ENCODE results near the gene ZNF410.

DNA sequence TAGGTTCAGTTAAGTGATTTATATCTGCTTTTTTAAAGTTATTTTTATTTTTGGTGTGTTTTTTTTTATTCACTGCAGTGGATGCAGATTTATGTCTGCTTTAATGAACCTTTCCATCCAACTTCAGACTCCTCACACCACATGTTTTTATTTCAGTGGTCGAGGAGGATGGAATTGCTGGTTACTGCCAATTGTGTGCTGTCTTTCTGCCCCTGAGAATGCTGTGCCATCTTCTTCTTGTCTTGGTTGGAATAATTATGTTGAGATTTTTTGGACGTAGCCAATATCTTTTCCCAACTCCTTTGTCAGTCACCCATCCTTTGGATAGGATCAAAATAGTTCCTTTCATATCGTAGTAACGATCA, 24.0 kb upstream of the PSEN1 start:
- PRO-cap = no peak

DNA sequence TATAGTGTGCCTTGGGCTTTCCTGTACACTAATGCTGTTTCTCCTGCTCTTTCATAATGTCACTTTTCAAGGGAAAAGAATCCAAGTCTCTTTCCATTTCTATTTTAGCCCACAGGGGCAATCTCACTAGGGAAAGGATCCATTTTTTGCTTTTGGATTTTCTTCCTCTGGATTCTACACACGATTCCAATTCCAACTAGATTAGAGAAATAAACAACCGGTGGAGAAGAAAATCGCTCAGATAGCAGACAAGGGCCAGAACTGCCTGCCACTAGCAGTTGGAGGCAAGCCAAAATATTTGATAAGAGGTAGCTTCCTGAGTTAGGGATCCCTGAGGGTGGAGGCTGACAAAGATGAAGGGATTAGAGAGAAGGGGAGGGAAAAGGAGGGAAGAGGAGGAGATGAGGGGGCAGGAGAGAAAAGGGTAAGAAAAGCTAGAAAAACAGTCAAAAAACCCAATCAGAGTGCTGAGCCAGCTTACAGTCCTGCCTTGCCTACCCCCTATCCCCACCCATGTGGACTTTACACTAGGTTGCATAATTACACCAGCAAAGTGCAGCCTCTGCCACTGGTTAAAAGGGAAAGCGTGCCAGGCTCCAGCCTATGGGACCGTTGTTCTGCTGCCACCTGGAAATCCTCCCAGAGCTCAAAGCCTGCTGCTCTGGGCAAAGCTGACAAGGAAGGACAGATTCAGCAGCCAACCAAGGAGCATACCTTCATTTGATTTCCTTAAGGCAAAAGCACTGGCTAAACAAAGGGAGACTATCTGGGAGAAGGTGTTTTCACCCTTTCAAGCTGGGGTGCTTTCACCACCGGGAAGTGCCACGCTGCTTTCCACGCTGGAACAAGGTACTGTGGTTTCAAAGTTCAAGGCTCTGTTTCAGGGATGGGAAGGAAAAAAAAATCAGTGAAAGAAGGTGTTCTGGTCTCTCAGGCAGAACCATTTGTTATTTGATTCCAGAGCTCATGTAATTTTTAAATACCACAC, 3.8 kb upstream of the NUMB start:
- PRO-cap = no peak

- PRO-cap = no peak
Measured at GRCh38 chr14:73537219-73538185, 559 bp downstream of the ACOT1 start.

DNA sequence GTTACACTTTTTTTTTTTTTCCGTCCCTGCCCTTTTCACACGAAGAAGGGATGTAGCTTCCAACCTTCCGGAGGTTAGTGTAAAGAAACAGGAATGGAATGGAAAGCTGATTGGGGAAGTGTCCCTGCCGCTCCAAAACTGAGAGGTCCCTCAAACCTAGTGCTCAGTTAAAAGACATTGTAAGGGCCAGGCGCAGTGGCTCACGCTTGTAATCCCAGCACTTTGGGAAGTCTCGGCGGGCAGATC, 1.0 kb downstream of the ACOT2 start:
- PRO-cap = bidirectional peak, plus-strand start outside the sequence, minus-strand start at position 140 of the sequence

DNA sequence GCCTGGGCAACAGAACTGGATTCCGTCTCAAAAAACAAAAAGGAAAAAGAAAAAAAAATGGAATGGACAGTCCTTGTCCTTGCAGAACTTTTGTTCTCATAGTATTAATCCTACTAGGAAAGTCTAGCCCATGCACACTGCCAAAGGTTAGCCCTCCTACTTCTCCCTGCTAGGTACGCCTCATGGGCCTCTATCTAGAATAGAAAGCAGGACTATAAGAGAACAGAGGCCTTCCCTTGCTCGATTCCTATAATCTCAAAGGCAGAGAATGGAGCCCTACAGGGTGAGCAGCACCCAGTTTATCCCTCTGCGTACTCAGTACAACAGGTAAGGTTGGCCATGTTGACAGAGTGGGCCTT, 16.7 kb upstream of the PNMA1 start:
- PRO-cap = no peak

- PRO-cap = no peak
Measured at GRCh38 chr14:73770604-73771149, 10.6 kb upstream of the MIDEAS start.

DNA sequence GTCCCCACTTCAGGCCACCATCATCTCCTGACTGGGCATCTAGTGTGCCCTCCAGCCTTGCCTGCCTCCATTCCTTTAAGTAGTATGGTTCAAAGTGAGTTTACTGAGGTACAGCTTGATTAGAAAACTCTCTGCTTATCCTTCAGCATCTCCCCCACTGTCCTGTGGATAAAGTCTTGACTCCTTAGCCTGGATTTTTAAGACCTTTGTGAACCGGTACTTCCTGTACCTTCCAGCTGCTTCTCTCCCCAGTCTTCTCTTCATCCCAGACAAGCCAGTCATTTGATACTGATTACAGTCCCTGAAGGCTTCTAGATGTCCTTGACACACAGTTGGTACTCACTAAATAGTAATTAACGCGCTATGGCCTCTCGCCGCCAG, 40.8 kb upstream of the MIDEAS start:
- PRO-cap = no peak

DNA sequence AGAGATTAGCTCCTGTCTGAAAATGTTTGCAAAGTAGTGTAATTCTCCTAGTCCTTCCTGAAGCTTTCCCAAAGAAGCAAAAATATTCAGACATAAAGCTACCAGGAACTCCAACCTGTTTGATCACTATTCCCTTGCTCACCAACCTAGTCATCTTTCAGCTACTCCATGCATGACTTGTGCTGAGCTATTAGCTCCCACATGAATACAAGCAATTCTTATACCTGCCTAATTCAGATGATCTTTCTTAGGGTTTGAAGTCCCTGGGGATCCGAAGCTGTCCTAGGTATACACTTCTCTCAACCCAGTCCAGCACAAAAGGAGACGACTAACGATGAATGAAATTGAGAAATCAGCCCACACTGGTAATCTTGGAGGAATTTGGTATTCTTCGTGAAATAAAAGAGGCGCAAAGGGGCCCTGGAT, 665 bp upstream of the PTGR2 start:
- PRO-cap = no peak

DNA sequence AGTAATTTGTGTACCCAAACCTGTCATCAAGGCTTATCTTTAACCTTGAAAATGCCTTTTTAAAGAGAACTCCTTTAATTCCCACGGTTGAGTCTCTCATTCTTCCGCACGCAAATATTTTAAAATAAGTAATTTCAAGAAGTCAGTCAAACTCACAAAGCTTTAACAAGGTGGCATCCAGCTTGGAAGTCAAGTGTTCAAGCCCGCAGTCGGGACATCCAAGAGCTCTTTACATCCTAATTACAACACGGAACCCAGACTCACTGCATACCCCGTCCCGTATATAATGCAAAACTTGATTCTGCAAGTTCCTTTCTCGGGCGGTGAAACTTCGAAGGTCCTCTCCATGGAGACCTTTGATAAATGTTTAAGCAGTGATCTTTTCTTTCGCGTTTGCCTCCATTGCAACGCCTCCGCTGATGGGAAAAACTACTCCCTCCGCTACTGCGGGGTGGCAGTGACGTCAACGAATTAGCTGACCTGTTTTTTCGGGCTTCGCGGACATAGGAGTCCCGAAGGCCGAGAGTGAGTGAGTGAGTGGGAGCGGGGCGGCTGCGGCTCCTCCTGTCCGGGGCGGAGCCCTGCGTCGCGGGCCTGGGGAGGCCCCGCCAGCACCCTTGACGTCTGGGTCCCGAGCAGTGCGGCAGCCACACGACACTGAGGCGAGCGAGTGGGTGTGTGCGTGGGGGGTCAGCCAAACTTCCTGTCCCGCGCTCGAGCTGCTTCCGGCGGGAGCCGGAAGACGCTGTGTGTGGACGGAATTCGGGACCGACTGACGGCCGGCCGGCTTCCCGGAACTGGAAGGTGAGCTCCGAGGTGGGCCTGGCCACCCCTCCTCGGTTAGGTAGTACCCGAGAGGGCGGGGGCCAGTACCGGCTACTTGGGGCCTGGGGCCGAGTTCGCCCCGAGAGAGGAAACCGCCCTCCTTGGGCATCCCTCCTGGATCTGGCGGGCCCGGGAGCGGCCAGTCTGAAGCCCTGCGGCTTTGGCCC, at the start of gene ZNF410:
TSS of gene ZNF410 (plus strand) at position 748 of the 992 bp plus-strand sequence.
- PRO-cap = bidirectional peak, plus-strand start at position 748 of the sequence, minus-strand start at position 535 of the sequence

DNA sequence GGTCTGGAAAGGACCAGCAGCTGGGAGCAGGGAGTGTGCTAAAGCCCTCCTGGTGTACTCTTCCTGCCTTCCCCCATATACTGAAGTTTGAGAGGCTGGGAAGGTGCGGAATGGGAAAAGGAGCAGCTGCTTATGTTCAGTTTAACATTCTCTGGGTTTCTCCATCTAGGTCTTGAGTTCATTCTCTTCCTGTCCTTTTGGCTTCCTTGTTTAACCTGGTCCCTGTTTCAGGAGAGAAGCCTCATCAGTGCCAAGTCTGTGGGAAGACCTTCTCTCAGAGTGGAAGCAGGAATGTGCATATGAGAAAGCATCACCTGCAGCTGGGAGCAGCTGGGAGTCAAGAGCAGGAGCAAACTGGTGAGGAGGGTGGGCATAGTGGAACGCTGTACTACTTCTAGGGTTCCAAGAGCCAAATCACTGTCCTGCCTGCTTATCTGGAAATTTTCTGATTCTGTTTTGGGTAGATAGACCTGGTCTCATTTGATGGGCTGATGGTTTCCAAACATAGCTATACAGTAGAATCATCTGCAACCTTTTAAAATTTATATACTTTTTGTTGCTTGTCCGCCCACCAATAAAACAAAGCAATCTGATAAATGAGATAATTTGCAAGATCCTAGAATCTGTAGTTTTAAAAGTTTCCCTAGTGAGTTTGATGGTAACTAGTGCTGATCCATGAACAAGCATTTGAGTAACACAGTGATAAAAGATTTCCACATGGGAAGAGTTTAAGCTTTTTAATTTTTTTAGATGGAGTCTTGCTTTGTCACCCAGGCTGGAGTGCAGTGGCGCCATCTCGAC, 28.9 kb downstream of the FAM161B start:
- PRO-cap = no peak

GRCh38 chr14:74140031-74140846, 55.5 kb downstream of the LIN52 start:
- PRO-cap = no peak

- PRO-cap = no peak
Measured at GRCh38 chr14:74141740-74142104, 57.0 kb downstream of the LIN52 start.

DNA sequence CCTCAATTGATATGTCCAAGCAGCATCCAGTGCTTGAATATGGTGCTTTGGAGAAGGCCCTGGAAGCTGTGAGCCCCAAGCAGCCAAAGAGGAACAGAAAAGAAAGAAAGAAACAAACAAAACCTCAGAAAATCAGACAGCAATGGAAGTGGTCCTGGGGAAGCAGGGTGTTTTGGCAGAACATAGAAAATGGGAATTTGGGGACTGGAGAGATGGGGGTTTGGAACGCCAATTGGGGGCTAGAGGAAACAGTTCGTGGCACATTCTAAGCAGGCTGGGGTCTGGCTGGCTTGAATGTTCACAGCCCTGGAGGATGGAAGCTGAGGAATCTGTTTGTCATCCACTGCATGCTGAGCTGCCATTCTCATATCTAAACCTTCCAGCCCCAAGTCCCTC, 22.1 kb upstream of the VRTN start:
- PRO-cap = no peak

DNA sequence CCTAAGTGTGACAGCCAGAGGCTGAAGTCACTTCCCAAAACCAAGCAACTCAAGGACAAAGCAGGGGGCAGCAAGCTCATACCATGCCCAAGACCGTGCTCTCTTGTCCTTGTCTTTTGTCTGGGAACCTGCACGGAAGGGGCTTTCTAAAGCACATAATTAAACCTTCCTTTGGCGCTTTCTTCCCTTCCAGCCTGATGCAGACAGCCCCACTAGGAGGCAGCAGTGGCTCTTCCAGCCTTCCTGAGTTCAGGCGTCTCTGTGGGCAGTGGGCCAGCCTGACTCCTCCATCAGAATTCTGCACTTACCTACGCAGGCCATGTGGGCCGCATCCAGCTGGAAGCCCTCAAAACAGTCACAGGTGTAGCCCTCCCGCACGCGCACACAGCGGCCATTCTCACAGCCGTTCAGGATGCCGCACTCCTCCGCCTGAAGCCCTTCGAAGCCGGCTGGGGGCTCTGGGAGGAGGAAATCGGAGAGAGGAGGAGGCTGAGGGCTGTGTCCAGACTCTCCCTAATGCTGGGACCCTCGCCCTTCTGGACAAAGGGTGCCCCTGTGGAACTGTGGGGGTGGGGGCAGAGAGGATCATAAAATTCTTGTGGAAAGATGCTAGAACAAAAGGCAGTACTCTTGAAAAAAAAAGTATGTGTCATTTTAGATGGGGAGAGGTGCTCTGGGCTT, 7.7 kb downstream of the ISCA2 start:
- PRO-cap = no peak

GRCh38 chr14:74510528-74511360, 17.2 kb downstream of the ISCA2 start:
- PRO-cap = bidirectional peak, plus-strand start at chr14:74511106, minus-strand start at chr14:74511028

DNA sequence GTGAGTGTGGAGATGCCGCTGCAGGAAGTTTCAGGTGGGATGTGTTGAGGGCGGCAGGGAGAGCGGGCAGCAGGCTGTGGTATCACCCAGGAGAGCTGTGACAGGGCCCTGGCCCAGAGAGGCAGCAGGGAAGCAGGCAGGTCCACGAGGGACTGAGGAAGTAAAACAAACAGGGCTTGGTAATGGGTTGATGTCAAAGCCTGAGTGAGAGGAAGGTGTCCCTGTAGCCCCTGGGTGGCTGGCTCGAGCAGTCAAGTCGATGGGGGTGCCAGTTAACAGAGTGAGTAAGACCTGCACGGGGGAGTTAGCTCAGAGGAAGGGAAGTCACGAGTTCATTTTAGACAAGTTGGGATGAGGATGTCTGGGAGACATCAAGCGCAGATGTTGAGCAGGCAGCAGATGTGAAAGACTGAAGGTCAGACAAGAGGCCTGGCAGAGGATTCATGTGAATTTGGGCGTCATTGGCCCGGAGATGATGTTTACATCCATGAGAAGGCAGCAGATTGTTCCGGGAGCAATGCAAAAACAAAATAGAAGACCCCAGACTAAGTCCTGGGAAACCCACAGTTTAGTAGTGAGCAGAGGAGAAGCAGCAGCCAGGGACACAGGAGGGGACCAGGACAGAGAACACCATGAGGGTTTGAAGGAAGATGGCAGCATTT, 15.4 kb downstream of the LTBP2 start:
- PRO-cap = no peak

DNA sequence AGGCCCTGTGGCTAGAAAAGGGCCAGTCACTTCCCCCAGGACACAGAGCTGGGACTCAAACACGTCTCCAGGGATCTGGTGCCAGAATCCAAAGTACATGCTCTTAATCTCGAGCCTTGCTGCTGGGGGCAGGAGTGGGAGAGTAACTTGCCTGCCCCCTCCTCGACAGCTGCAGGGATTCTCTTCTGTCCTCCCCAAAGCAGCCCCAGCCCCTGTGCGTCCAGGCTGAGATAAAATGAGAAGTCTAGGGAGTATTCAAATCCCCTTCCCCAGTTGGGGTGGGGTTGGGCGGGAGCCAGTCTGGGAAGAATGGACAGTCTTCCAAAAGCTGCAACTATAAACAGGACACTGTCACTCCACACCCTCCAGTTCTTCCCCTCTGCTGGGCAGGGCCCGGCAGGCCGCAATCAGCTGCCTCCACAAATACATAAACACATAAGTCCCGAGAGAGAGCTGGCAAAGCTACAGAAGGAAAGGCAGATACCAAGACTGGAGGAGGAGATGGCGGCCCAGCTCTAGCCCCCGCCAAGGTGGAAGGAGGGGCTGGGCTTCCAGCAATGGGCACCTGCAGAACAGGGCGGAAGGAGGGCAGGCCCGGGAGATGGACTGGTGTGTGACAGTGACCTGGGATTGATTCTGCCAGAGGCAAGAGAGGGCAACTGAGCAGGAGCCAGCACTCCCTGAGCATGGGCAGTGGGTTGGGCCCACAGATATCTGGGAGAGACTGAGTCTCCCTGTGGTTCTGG, 12.7 kb downstream of the LTBP2 start:
- PRO-cap = bidirectional peak, plus-strand start at position 459 of the sequence, minus-strand start at position 409 of the sequence

- PRO-cap = no peak
Measured at GRCh38 chr14:74835111-74835647, 40.8 kb downstream of the PROX2 start.

GRCh38 chr14:74888593-74889357, 7.1 kb downstream of the DLST start:
- PRO-cap = no peak

- PRO-cap = no peak
Measured at GRCh38 chr14:74904682-74905283, 18.3 kb downstream of the RPS6KL1 start.